Placental epithelial cell (primary cell): Measurements from ENCODE around the genes SNX20 and SALL1.

DNA sequence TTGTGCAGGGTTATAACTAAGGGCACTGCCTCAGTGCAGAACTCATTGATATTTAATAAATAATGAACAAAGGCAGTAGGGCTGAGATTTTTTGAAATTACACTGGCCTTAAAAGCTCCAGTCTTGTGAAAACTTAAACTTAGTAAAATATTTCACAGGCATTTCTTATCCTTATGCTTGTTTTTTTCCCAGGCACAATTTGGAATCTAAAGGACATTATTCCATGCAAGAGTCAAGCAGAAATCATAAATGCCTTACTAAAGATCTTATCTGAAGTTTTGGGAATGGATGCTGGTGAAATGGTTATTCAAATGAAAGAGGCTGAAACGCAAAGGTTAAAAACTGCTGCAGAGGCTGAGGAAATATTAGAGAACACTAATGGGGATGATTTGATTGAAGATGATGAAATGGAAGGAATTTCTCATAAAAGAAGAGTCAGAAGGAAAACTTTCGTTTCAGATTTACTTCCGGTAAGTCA is 12.8 kb downstream of the HEATR3 start:
- CAGE, long polyA plus RNA: no peak

DNA sequence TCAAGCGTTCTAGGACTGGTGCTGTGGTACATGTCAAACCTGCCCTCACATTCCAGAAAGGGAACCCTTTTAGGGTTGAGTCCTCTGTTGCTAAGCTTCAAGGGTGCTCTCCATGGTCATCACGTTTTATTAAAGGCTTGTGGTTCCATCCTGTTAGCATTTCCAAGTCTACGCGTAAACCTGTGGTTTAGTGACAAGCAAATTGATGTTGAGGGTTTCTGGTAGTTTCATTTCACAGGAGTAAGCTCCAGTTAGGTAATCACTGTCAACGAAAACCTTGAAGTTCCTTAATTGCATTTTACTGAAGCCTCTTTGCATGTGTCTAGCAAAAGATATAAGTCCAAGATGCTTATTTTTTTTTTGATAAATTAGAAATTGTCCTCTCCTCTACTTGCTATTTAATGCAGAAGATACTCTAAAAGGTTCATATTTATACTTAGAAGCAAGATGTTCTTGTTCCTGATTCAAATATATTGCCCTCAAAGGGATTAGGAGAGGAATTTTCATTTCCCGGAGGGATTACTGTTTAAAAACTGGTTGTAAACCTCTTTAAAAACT is 2.6 kb downstream of the TENT4B start:
- CAGE, long polyA plus RNA: no peak

- CAGE, long polyA plus RNA: no peak
These were observed 37.1 kb upstream of the ADCY7 start for GRCh38 chr16:50229033-50229855.

DNA sequence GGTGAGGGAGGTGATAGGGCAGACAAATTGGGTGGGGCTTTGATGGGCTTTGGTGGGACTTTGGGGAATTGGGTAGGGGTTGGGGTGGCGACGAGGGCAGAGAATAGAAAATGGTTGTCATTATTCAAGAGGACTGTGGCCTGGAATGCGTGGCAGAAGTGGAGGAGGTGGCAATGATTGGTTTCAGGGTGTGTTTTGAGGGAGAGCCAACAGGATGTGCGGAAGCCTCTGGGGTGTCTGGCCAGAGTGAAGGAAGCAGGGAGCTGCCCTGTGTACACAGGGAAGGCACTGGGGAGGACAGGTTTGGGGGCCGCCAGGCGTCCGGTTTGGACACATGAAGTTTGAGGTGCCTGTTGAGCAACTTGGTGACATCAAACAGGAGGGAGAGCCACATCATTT is 48.8 kb downstream of the NKD1 start:
- CAGE, long polyA plus RNA: no peak

GRCh38 chr16:50681073-50681607 is at the start of gene SNX20:
Gene SNX20 (minus strand): TSS chr16:50681312.
- CAGE, long polyA plus RNA: no peak

DNA sequence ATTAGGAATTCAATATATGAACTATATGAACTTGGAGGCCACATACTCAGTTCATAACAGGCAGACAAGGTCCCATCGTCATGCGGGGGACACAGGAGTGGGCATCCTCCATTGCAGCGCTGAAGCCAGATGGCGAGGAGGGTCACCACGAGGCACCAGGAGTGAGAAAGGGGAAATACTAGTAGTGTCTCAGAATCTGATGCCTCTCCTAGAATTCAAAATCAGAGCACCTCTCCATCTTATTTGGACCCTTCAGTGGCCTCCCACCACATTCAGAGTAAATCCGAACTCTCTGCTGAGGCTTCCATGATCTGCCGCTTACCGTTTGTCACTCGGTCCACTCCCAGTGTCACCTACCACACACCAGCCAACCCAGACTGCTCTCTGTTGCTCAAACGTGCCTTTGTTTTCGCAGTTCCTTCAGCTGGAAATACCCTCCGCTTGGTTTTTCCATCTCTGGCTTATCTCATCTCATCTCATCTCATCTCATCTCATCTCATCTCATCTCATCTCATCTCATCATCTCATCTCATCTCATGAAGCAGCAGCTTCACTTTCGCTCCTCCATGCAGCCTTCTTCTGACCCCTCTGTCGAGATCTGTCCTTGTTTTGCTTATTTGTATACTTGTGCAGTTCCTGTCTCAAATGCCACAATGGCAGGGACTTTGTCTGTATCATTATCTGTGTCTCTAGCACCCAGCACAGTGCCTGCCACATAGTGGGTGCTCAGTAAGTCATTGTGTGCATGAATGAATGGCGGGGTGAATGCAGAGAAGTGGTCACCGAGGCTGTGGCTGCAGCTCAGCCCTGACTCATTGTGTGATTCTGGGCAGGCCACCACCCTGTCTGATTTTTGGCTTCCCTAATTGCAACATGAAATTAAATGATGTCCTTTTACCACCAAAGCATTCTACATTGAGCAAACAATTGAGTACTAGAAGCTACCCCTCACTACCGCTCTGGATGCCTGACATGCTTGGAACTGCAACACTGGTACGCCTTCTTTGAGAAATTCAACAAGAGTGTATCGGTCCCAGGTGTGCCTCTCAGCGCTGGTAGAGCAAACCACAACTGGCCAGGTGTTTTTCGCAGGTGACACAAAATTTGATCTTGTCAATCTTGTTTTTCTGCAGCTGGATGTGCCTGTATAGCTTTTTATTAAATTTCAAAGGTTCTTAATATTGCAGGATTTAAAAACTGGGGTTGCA is 3.9 kb upstream of the SNX20 start:
- CAGE, long polyA plus RNA: no peak

DNA sequence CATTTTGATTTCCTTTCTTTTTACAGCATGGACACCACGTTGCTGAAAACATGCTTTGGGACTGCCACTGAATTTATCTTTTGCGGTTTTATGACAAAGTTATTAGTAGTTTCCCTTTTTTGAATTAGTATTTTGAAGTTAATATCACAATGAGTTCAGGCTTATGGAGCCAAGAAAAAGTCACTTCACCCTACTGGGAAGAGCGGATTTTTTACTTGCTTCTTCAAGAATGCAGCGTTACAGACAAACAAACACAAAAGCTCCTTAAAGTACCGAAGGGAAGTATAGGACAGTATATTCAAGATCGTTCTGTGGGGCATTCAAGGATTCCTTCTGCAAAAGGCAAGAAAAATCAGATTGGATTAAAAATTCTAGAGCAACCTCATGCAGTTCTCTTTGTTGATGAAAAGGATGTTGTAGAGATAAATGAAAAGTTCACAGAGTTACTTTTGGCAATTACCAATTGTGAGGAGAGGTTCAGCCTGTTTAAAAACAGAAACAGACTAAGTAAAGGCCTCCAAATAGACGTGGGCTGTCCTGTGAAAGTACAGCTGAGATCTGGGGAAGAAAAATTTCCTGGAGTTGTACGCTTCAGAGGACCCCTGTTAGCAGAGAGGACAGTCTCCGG is 7.8 kb downstream of the CYLD start:
- CAGE, long polyA plus RNA: no peak

DNA sequence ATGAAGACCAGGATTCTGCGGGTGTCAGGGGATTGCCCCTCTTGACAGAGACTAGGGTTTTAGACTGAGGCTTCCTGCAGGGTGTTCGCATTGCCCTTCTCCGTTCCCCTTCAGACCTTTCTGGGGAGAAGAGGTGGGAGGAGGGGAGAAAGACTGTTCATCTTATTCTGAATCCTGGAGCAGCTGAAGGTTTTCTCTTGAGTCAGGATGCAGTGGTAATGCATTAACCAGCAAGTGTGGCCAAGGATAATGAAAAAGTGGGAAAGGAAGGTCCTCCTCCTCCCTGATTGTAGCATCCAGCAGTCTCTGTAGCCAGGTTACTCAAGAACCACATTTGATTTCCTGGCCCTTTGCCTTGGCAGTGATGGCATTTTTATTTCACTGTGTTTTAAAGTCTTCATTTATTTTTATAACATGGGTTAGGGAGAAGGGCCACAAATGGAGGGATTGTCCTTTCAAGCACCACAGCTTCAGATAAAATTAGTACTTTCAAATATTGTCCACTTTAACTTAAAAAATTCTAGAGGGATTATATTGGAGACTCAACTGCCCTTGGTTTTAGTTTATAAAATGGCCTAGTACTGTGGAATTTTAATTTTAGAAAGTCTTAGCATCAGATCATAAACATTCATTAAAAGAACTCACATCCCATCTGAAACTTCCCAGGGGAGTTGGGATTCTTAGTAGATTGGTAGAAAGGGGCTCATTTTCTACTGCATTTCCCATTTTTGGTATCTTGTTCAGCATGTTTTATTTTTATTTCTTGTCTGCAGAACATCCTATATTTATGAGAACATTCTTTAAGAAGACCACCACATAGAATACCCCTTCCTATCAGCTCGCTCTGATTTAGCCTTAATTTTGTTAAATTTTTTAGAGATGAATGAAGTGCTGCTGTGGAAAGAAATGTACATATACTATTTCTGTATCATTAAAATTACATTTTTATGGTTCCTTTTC is 59.4 kb downstream of the CYLD start:
- CAGE, long polyA plus RNA: no peak

- CAGE, long polyA plus RNA: no peak
These were observed 100.1 kb downstream of the CYLD start for GRCh38 chr16:50841853-50842586.

GRCh38 chr16:51115229-51115545 is 35.9 kb downstream of the SALL1 start:
- CAGE, long polyA plus RNA: no peak

GRCh38 chr16:51151182-51152187 is at the start of gene SALL1:
Gene SALL1 (minus strand): TSS chr16:51151270.
- CAGE, long polyA plus RNA: no peak

DNA sequence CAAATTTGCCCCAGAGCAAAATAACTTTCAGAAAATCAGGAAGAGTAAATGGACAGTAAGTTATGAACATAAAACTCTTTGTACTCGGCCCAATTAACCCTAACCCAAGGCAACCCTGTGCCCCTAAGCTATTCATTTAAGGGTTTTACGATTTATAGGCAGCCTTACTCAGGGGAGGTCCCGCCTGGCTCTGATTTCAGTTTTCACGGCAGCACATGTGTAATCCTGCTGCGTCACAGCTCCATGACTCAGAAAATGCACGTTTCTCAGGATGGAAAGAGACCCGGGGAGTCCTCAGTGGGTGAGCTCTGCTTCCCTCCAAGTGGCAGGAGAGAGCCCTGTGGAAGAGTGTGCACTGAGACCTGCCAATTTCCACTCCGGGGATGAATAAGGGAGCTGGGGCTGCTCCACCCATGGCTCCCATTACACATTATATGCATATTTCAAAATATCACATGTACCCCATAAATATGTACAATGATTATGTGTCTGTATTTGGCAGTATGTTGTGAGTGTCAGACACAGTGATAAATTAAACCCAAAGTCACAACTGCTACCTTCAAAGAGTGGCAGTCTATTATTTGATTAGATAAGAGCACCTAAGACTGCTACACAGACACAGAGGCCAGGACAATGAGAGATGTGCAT is 406.0 kb upstream of the SALL1 start:
- CAGE, long polyA plus RNA: no peak

DNA sequence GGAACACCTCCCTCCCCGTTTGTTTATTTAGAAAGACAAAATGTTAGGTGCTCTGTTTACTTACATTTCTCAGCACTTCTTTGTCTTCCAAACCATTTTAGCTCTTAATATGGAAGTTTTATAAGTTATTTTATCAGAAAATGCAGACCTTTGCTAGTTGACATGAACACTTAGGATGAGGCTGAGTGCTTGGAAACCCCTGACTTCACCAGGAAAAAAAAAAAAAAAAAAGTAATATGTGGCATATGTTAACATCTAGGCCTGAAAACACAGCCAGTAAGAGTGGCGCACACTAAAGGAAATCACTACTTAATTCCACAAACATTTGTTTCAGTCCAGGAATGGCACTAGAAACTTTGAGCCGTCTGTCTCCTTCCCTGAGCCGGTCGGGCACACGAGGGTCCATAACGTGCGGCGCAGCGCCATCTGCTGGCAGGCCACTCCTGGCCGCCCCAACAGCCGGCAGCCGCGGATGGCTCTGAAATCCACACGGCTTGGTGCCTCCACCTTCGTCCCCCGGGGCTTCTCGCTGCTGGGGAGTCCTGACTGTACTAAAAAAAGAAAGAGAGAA is 610.9 kb upstream of the SALL1 start:
- CAGE, long polyA plus RNA: no peak

DNA sequence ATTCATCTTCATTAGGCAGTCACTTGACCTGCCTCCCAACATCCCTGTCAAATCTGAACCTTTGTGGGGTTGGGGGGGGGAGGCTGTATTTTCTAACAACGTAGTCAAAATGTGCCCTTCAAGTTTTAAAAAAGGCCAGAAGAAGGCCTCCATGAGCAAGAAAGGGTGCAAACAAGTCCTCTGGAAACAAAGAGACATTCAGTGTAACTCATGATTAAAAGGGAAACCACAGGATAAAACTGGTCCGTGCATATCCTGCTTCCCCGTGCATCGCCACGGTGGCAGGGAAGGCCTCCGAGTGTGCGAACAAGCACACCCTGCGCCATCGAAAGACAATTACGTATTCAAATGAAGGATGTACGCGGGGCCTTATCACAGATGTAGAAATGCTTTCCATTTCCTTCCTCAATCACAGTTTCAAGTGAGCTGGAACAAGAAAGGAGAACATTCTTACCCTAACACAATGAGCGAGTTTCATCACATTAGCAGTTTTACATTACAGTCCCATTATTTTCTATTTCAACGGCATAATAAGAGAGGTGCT is 48.4 kb downstream of the TOX3 start:
- CAGE, long polyA plus RNA: no peak

DNA sequence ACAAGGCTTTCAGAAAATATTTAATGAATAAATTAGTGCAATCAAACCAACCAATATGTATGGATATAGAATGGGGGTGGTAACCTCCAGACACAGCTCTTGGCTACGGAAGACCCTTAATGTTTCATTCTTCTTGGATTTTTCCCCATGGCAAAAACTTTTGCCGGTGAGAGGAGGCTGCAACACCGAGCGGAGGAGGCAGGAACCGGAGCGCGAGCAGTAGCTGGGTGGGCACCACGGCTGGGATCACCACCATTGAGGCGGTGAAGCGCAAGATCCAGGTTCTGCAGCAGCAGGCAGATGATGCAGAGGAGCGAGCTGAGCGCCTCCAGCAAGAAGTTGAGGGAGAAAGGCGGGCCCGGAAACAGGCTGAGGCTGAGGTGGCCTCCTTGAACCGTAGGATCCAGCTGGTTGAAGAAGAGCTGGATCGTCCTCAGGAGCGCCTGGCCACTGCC is 108.2 kb upstream of the TOX3 start:
- CAGE, long polyA plus RNA: no peak

- CAGE, long polyA plus RNA: no peak
These were observed 8.6 kb downstream of the CHD9NB start for GRCh38 chr16:53043930-53044694.

DNA sequence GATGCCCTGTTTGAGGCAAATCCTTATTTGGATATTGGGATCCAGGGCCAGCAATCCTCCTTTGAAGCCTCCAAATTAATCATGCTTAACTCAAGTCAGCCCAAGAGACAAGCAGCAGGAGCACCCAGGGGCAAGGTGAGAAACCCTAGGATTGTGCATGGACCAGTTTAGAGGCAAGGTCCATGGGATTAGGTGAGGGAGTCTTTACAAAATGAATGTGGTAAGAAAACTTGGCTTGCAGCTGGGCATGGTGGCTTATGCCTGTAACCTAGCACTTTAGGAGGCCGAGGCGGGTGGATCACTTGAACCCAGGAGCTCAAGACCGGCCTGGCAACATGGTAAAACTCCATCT is 6.6 kb downstream of the CHD9NB start:
- CAGE, long polyA plus RNA: no peak

- CAGE, long polyA plus RNA: no peak
These were observed 1.6 kb downstream of the CHD9 start for GRCh38 chr16:53056229-53057011.

GRCh38 chr16:53058454-53059235 is 3.9 kb downstream of the CHD9 start:
- CAGE, long polyA plus RNA: no peak

GRCh38 chr16:53065514-53066038 is 10.8 kb downstream of the CHD9 start:
- CAGE, long polyA plus RNA: no peak